HEK293 (cell line): ENCODE measurements around a stretch of chr15.

- PRO-cap: no peak
- RRBS, 2 experiments: no CpG with 5 or more reads among the region's 18 CpGs
These were observed 1.5 kb downstream of the ANXA2 start for GRCh38 chr15:60395981-60396999.

DNA sequence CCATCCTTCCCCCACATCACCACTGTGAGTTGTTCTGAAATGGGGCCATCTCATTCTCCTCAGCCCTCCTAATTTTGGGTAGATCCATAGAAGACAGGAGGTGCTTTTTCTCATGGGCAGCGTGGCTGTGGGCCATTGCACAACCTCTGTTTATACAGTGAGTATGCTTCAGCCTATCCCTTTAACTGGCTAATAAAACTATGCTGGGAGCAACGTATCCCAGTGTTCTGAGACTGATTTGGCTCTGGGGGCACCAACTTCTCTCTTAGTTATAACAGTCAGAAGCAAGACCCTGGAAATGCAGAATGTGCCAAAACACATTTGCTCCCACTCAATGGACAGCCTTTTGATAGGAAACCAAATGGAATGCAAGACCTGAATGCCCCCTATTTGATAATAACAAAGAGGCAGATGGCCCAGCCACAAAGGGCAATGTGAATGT lies 97.1 kb upstream of the ICE2 start:
- PRO-cap: no peak
- RRBS, 2 experiments: no CpG with 5 or more reads among the region's 2 CpGs

DNA sequence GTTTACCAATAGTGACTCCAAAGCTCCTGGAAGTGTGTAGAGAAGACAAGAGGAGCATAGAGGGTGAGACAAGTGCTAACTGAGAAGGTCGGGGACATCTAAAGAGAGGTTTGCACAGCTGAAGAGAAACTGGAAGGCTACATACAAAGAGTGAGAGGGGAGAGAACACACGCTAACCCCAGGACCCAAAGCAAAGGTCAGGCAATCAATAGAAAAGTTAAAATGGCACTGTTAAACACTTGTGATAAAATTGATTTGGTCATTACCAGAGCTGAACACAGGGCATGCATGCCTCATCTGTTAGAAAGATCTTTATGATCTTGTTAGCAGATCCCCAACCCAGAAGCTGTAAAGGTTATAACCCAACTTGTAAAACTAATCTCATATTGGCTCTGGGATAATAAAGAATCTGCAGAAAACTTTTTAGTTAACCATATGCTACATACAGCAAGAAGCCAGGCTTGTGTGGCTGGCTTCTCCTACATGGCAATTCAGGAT lies 212.6 kb upstream of the ICE2 start:
- PRO-cap: no peak
- RRBS, 2 experiments: no CpG with 5 or more reads among the region's 2 CpGs

DNA sequence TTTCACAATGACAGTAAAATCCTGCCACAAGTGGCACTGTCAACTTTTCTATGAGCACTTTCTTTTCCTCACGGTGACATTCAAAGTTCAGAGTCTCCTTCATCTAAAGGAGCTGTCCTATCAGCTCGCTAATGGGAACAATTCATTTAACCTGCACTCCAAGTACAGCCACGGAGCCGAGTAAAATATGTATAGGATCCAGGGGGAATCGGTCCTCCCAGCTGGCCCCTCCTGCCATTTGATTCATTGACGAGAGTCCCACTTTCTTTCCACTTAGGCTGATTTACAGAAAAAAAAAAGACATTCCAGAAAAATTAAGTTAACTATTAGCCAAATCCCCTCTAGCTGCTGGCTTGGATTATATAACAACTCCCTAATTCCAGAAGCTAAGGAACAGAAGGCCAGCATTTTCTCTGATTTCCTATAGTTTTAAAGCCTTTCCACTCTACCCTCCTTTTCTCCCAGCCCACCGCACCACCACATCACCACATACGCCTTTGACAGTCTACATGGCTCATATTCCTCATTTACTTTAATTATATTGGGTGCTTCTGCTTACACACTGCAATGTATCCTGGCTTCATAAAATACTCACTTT lies 217.2 kb upstream of the ICE2 start:
- PRO-cap: no peak
- RRBS, 2 experiments: no CpG with 5 or more reads among the region's 8 CpGs

GRCh38 chr15:60713089-60713689 lies 234.2 kb upstream of the ICE2 start:
- PRO-cap: no peak
- RRBS, 2 experiments: no CpG with 5 or more reads among the region's 6 CpGs

- PRO-cap: no peak
- RRBS, 2 experiments: no CpG with 5 or more reads among the region's 4 CpGs
These were observed 297.5 kb upstream of the ICE2 start for GRCh38 chr15:60776405-60776780.

- PRO-cap: no peak
- RRBS, 2 experiments: no CpG with 5 or more reads among the region's 6 CpGs
These were observed 326.1 kb upstream of the ICE2 start for GRCh38 chr15:60804906-60805597.

GRCh38 chr15:61389723-61390078 lies 160.6 kb upstream of the RORA start:
- PRO-cap: no peak
- RRBS, 2 experiments: no CpG with 5 or more reads among the region's 1 CpG

DNA sequence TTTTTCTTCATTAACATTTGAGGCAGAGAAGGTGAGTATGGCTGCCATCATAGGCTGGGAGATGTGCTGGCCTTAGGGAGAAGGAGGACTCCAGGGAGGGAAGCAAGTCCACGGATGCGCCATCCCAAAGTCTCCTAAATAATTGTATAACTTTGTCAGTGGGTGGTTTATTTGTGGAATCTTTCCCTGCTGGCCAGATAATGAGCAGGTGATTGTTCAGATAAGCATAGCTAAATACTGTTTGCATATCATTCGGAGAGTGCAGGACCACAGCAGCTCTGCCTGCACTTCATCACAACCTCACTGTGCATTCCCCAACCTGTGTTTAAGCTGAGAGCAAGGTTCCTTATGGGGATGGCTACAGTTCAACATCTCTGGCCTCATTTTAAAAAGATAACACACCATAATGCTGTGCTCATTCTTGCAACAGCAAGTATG lies 271.8 kb upstream of the RORA start:
- PRO-cap: no peak
- RRBS, 2 experiments: no CpG with 5 or more reads among the region's 3 CpGs

GRCh38 chr15:61906904-61907393 lies 153.3 kb downstream of the VPS13C start:
- PRO-cap: no peak
- RRBS, 2 experiments: no CpG with 5 or more reads among the region's 1 CpG

DNA sequence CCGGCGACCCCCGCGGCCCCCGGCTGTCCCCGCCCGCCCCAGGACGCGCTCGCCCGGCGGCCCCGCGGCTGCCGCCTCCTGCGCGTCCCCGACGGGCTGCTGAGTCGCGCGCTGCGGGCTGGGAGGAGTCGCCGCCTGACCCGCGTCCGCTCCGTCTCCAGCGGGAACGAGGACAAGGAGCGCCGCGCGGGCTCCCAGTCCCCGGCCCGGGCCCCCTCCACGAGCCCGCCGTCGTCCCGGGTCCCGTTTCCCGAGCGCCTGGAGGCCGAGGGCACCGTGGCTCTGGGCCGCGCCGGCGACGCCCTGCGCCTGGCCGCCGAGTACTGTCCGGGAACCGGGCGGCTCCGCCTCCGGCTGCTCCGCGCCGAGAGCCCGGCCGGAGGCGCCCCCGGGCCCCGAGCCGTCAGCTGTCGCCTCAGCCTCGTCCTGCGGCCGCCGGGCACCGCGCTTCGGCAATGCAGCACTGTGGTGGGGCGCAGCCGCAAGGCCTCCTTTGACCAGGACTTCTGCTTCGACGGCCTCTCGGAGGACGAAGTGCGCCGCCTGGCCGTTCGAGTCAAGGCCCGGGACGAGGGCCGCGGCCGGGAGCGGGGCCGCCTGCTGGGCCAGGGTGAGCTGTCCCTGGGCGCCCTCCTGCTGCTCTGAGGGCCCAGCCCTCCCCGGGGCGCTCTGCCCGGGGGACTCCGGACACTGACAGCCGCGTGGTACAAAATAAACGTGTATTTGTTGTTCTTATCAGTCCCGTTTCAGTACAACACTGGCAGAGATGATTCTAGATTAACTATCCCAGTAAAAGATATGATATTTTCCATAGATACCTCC lies 1.5 kb downstream of the C2CD4A start:
- PRO-cap: bidirectional peak, plus-strand start at position 154 of the sequence, minus-strand start outside the sequence; unidirectional peak, minus-strand start at position 536 of the sequence
- RRBS, 2 experiments: 1 to 3% methylated on average over 5 of the region's 103 CpGs

GRCh38 chr15:62288681-62289135 lies 101.6 kb upstream of the TLN2 start:
- PRO-cap: no peak
- RRBS, 2 experiments: 69% methylated on average over 1 of the region's 6 CpGs; no CpG with 5 or more reads in 1 of the 2 experiments

- PRO-cap: bidirectional peak, plus-strand start at chr15:62391816, minus-strand start at chr15:62391797; unidirectional peak, minus-strand start at chr15:62392068
- RRBS, 2 experiments: under 1 to 1% methylated on average over 17 to 30 of the region's 72 CpGs
These were observed 1.5 kb downstream of the TLN2 start for GRCh38 chr15:62391614-62392440.

DNA sequence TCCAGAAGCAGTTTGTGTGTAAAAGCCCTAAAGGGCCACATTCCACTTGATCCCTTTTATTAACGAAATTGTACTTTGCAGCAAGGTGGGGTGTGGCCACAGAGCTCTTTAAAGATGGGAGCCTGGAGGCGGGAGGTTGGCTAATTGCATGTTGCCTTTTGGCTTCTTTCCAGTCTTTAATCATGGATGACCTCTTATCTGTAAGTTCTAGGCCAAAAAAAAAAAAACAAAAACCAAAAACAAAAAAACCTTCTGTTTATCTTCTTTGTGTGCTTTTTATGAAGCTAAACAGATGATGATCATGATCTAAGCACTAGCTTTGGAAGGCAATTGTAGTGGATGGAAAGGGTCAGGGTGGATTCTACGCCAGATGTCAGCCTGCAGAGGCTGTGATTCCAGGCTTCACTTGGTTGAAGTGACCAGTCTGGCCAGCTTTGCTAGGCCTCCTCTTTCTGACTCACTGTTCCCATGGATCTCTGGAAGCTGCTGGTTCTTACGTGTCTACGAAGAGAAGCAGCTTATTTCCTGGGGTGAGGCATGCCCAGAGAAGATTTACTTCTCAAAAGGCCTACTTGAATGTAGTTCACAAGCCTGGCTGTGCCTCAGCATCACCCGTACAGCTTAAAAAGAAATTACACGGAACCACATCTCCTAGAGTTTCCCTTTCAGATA lies 105.5 kb downstream of the TLN2 start:
- PRO-cap: no peak
- RRBS, 2 experiments: no CpG with 5 or more reads among the region's 7 CpGs

- PRO-cap: no peak
- RRBS, 2 experiments: no CpG with 5 or more reads among the region's 14 CpGs
These were observed 170.8 kb downstream of the TLN2 start for GRCh38 chr15:62561032-62561634.

DNA sequence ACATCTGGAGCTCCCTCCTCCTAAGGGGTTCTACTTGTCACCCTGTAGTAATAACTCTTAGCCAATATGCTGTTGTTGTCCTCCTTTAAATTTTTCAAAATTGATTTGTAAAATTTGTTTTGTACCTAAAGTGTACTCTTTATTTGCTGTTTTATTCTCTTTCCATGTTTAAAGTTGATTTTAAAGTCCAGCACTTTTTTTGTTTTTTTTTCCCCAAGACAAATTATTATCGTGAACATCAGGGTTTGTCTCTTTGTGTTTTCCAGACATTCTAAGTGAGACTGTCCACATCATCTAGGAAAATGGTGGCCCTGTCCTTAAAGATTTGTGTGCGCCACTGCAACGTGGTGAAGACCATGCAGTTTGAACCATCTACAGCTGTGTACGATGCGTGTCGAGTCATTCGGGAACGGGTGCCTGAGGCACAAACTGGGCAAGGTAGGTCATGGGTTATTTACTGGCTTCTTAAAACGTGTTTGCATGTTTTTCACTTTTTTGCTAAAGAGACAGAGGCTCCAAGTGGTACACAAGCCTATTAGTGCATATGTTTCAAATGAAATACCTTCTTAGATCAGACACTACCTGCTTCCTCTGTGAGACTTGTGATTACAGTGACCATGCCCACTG lies 256.8 kb downstream of the TLN2 start:
- PRO-cap: no peak
- RRBS, 2 experiments: no CpG with 5 or more reads among the region's 9 CpGs

GRCh38 chr15:62649727-62650361 lies 259.5 kb downstream of the TLN2 start:
- PRO-cap: no peak
- RRBS, 2 experiments: no CpG with 5 or more reads among the region's 10 CpGs

DNA sequence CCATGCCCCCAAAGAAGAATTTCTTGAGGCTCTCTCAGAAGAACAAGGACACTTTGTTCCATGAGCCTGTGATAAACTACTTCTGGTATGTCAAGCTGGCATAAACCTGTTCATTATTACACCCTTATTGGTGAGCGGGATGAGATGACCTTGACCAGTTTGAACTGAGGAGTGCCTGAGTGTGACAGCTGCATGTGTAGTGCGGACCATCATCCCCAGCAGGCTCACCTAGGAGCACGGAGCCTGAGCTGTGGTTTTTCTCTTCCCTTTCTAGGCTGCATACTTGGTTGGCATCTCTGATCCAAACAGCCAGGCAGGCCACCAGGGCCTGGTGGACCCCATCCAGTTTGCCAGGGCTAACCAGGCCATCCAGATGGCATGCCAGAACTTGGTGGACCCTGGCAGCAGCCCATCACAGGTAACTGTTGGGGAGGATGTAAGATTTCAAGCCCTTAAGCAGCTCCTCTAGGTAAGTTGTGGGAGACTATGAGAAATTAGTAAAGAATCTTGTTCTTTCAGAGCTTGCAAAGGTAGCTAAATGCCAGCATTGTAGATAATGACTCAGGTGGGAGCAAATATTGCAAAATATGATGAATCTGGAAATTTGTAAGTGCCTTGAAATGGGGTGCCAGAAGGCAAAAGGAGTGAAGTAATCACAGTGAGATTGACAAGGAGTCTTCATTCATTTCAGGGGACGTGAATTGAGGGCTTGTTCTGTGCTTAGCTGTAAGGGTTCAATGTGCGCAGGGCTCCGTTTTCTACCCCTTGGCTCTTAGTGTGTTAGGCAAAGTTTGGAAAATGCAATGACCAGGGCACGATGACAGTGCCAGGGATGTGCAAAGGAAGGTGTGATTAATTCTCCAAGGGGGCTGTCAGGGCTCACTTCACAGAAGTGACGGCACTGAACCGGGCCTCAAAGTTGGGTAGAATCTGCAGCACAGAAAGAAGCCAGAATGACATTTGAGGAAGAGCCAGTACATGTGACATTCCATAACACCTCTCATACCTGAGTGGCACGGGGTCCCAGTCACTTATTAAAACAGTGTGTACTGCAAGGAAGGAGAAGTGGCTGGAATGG lies 288.7 kb upstream of the TPM1 start:
- PRO-cap: no peak
- RRBS, 2 experiments: no CpG with 5 or more reads among the region's 10 CpGs

DNA sequence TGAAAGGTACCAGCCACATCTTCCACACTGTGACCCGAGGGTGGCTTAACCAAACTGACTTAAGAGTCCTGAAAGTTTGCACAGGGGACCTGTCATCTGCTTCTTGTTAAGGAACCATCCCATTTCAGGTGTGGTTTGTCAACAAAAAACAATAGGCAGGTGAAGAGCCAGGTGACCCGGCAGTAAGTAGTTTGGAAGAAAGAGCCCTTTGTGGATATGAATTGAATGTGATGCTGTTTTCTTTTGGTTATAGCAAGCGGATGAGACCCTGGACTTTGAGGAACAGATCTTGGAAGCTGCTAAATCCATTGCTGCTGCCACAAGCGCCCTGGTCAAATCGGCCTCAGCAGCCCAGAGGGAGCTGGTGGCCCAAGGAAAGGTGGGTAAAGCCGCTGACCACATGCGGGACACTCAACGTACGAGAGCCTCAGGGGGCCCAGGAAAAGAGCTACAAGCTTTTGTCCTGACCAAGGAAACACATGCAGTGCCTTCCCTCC lies 209.2 kb upstream of the TPM1 start:
- PRO-cap: no peak
- RRBS, 2 experiments: no CpG with 5 or more reads among the region's 9 CpGs

GRCh38 chr15:62880350-62880798 lies 162.2 kb upstream of the TPM1 start:
- PRO-cap: no peak
- RRBS, 2 experiments: no CpG with 5 or more reads among the region's 2 CpGs